Vagina (tissue), 1 donor: ENCODE measurements around a stretch of chr7.

GRCh38 chr7:159103911-159104939 lies 40.4 kb downstream of the VIPR2 start:
- PRO-cap: no peak
- RAMPAGE, long total RNA: no peak